GM12878 (cell line): ENCODE data around the genes SLC1A5 and ZNF541.

- RAMPAGE, long total RNA = no peak
- RRBS, 2 experiments = no CpG with 5 or more reads among the region's 12 CpGs
CAGE:
- cytosol, long polyA minus RNA = no peak
- cytosol, long polyA plus RNA = no peak
- long polyA plus RNA = no peak
- nucleolus, long total RNA = no peak
- nucleus, long polyA plus RNA = no peak
- nucleus, long total RNA = no peak
Observed at GRCh38 chr19:46425953-46426547, 2.7 kb downstream of the PNMA8C start.

- RAMPAGE, long total RNA = no peak
- RRBS, 2 experiments = no CpG with 5 or more reads among the region's 31 CpGs
CAGE:
- cytosol, long polyA minus RNA = no peak
- cytosol, long polyA plus RNA = no peak
- long polyA plus RNA = no peak
- nucleolus, long total RNA = no peak
- nucleus, long polyA plus RNA = no peak
- nucleus, long total RNA = no peak
Observed at GRCh38 chr19:46426548-46427155, 2.1 kb downstream of the PNMA8C start.

GRCh38 chr19:46603262-46603928 is 2.3 kb downstream of the CALM3 start:
- RAMPAGE, long total RNA = no peak
- RRBS, 2 experiments = no CpG with 5 or more reads among the region's 8 CpGs
CAGE:
- cytosol, long polyA minus RNA = no peak
- cytosol, long polyA plus RNA = no peak
- long polyA plus RNA = no peak
- nucleolus, long total RNA = no peak
- nucleus, long polyA plus RNA = no peak
- nucleus, long total RNA = no peak

DNA sequence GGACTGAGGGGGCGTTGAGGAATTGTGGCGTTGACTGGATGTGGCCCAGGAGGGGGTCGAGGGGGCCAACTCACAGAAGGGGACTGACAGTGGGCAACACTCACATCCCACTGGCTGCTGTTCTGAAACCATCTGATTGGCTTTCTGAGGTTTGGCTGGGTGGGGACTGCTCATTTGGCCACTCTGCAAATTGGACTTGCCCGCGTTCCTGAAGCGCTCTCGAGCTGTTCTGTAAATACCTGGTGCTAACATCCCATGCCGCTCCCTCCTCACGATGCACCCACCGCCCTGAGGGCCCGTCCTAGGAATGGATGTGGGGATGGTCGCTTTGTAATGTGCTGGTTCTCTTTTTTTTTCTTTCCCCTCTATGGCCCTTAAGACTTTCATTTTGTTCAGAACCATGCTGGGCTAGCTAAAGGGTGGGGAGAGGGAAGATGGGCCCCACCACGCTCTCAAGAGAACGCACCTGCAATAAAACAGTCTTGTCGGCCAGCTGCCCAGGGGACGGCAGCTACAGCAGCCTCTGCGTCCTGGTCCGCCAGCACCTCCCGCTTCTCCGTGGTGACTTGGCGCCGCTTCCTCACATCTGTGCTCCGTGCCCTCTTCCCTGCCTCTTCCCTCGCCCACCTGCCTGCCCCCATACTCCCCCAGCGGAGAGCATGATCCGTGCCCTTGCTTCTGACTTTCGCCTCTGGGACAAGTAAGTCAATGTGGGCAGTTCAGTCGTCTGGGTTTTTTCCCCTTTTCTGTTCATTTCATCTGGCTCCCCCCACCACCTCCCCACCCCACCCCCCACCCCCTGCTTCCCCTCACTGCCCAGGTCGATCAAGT is 8.8 kb downstream of the CALM3 start:
- RAMPAGE, long total RNA = no peak
- RRBS, 2 experiments = no CpG with 5 or more reads among the region's 29 CpGs
CAGE:
- cytosol, long polyA minus RNA = no peak
- cytosol, long polyA plus RNA = no peak
- long polyA plus RNA = no peak
- nucleolus, long total RNA = no peak
- nucleus, long polyA plus RNA = no peak
- nucleus, long total RNA = no peak

GRCh38 chr19:46660175-46660497 is 846 bp downstream of the DACT3 start:
- RAMPAGE, long total RNA = no peak
- RRBS, 2 experiments = no CpG with 5 or more reads among the region's 6 CpGs
CAGE:
- cytosol, long polyA minus RNA = no peak
- cytosol, long polyA plus RNA = no peak
- long polyA plus RNA = no peak
- nucleolus, long total RNA = no peak
- nucleus, long polyA plus RNA = no peak
- nucleus, long total RNA = no peak

DNA sequence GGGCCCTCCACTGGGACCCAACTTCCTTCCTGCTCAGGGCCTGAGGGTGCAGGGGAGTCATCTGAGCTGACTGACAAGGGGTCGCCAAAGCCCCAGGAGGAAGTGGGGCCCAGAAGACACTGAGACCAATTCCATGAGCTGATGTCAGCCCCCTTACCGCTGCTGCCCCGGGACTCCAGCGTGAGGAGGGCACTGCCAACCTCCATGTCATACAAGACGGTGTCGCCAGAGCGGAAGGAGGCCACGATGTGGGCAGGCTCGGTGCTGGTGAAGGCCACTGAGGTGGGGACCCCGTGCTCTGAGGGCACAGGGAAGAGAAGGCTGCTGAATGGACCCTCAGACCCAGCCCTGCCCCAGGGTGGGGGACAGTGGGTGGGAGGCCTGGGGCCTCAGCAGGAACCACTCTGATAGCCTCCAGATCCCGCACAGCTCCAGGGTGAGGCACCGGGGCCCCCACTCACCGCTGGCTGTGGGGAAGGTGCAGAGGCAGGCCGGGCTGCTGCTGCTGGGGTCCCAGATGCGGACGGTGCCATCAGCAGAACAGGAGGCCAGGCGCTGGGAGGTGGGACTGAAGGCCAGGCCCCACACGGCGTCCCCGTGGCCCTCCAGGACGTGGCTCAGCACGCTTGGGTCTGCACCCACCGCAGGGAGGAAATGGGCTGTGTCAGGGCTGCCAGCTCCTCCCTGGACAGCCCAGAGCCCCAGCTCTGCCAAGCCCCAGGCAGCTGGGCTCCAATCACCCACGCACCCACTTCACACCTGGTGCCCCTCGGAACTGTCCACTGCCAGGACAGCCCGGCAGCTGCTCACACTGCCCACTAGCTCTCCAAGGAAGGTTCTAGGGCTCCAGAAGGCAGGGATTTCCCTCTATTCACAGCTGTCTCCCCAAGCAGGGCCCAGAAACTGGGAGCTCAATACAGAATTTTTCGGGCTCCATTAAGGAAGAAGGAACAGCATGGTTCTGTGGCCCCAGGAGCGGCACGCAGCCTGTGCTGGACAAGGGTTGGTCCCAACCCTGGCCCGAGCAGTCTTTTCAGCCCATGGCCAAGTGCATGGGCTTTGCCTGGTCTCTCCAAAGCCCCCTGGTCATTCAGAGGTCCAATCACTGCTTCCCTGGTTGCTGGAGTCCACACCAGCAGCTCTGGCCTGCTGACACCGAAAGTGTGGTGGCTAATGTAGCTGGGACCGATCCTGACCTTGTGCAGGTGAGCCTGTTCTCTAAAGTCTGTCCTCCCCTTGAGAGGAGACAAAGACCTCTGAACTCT is 6.2 kb upstream of the PRKD2 start:
- RAMPAGE, long total RNA = no peak
- RRBS, 2 experiments = 47 to 72% methylated on average over 3 of the region's 32 CpGs
CAGE:
- cytosol, long polyA minus RNA = no peak
- cytosol, long polyA plus RNA = no peak
- long polyA plus RNA = no peak
- nucleolus, long total RNA = no peak
- nucleus, long polyA plus RNA = no peak
- nucleus, long total RNA = no peak

DNA sequence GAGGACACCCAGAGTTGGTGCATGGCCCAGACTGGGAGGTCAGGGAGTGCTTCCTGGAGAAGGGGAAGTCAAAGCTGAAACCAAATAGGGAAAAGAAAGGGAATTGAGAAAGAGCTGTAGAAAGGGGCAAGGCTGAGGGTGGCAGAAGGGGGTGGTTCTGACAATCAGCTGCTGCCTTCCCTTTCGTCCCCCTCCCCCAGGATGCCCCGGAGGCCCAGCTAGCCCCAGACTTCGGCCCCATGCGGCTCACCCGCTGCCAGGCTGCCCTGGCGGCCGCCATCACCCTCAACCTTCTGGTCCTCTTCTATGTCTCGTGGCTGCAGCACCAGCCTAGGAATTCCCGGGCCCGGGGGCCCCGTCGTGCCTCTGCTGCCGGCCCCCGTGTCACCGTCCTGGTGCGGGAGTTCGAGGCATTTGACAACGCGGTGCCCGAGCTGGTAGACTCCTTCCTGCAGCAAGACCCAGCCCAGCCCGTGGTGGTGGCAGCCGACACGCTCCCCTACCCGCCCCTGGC is 9.0 kb upstream of the STRN4 start:
- RAMPAGE, long total RNA = no peak
- RRBS, 2 experiments = no CpG with 5 or more reads among the region's 24 CpGs
CAGE:
- cytosol, long polyA minus RNA = no peak
- cytosol, long polyA plus RNA = no peak
- long polyA plus RNA = no peak
- nucleolus, long total RNA = no peak
- nucleus, long polyA plus RNA = no peak
- nucleus, long total RNA = no peak

DNA sequence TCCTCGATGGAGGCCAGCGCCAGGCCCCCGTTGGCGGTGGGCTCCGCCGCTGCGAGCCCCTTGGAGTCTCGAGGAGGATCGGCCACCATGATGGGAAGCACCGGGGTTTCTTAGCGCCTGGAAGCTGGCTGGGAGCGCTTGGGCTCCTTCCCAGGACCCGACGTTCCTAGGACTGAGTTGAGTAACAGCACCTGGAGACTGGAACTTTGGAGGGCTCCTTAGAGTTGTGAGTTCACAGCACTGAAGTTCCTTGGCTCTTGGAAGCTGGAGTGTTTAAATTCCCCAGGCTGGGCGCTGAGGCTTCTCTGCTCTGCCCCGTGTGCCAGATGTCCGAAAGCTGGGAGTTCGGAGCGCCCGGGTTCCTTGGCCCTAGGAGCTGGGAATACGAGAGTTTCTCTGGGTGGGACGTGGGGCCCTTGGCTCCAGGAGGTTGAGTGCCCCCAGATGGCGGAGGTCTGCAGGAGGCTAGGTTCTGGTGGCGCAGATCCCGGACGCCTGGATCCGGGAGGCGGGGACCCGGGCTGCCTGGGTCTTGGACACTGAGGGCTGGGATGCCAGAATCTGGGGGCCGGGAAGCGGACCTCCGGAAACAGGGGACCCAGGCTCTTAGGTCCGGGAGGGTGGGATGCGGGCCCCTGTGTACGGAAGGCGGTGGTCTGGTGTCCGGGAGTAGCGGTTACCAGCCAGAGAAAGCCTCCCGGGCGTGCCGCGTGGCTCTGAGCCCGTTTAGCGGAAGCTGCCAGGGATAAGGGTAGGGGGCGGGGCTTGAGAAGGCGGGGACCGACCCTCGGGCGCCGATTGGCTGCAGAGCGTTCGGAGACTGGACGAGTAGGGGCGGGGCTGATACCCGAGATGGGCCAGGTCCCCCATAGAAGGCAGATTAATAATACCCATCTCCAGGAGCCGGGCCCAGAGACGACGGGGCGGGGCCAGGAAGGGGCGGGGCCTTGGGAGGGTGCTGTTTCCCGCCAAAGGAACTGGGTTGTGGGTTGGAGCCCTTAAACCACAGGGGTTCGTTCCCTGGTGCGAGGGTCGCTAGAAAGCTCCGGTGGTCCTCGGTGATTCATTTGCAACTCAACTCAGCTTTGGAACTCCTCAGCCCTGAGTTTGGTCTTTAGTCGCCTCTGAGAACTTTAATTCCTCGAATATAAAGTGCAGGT is at the start of gene SLC1A5:
TSS of gene SLC1A5 (minus strand) at position 718 of the 1,160 bp plus-strand sequence.
- RAMPAGE, long total RNA = start-site peak on the minus strand centred at position 723 of the sequence, 12 bp wide, 1,111 and 1,001 reads in 2 replicates
- RRBS, 2 experiments = 2% methylated on average over 7 of the region's 68 CpGs
CAGE:
- cytosol, long polyA minus RNA = start-site peak on the minus strand centred at position 714 of the sequence, 11 bp wide, 76 reads
- cytosol, long polyA plus RNA = no peak
- long polyA plus RNA = no peak
- nucleolus, long total RNA = no peak
- nucleus, long polyA plus RNA = no peak
- nucleus, long total RNA = no peak

- RAMPAGE, long total RNA = no peak
- RRBS, 2 experiments = no CpG with 5 or more reads among the region's 1 CpG
CAGE:
- cytosol, long polyA minus RNA = no peak
- cytosol, long polyA plus RNA = no peak
- long polyA plus RNA = no peak
- nucleolus, long total RNA = no peak
- nucleus, long polyA plus RNA = no peak
- nucleus, long total RNA = no peak
Observed at GRCh38 chr19:46916511-46916802, 55.7 kb downstream of the ARHGAP35 start.

- RAMPAGE, long total RNA = no peak
- RRBS, 2 experiments = no CpG with 5 or more reads among the region's 7 CpGs
CAGE:
- cytosol, long polyA minus RNA = no peak
- cytosol, long polyA plus RNA = no peak
- long polyA plus RNA = no peak
- nucleolus, long total RNA = no peak
- nucleus, long polyA plus RNA = no peak
- nucleus, long total RNA = no peak
Observed at GRCh38 chr19:47158810-47159474, 28.3 kb downstream of the SAE1 start.

GRCh38 chr19:47229814-47230943 is 820 bp downstream of the BBC3 start:
- RAMPAGE, long total RNA = no peak
- RRBS, 2 experiments = under 1 to 2% methylated on average over 3 to 13 of the region's 92 CpGs
CAGE:
- cytosol, long polyA minus RNA = no peak
- cytosol, long polyA plus RNA = no peak
- long polyA plus RNA = no peak
- nucleolus, long total RNA = start-site peak on the minus strand at chr19:47230034-47230123, 12 reads; start-site peak on the minus strand at chr19:47230295-47230367, 18 reads
- nucleus, long polyA plus RNA = no peak
- nucleus, long total RNA = no peak

DNA sequence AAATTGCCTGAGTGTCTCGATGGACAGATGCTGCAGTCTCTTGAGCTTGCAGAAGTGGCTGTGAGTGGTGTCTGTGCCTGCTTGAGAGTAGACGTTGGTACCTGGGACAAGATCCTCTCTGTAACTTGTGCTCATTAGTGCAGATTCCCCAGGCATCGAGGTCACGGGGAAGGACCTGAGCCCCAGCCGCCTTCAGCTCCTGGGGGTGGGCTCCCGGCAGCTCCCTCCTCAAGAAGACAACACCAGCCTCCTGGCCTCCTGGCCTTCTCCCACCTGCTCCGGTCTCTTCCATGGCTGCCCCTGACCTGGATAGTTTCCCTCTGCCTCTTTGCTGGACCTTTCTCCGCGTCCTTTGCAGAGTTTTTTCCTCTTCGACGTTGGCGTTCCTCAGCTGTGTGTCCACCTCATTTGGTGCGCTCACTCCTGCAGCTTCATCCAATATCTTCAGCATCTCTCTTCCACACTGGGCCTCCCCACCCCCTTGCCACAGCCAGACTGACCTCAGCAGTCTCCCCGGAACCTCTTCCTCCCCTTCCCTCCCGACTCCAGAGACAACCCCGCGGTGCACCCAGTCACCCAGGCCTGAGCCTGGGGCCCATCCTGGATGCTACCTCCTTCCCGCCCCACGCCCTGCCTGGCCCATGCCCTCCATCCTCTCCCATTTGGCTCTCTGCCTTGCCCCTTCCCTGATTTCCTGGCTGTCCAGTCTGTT is 8.3 kb upstream of the C5AR2 start:
- RAMPAGE, long total RNA = no peak
- RRBS, 2 experiments = 87 to 89% methylated on average over 2 of the region's 19 CpGs
CAGE:
- cytosol, long polyA minus RNA = no peak
- cytosol, long polyA plus RNA = no peak
- long polyA plus RNA = no peak
- nucleolus, long total RNA = no peak
- nucleus, long polyA plus RNA = no peak
- nucleus, long total RNA = no peak

- RAMPAGE, long total RNA = no peak
- RRBS, 2 experiments = no CpG with 5 or more reads among the region's 27 CpGs
CAGE:
- cytosol, long polyA minus RNA = no peak
- cytosol, long polyA plus RNA = no peak
- long polyA plus RNA = no peak
- nucleolus, long total RNA = no peak
- nucleus, long polyA plus RNA = no peak
- nucleus, long total RNA = no peak
Observed at GRCh38 chr19:47375739-47376568, 26.8 kb downstream of the DHX34 start.

DNA sequence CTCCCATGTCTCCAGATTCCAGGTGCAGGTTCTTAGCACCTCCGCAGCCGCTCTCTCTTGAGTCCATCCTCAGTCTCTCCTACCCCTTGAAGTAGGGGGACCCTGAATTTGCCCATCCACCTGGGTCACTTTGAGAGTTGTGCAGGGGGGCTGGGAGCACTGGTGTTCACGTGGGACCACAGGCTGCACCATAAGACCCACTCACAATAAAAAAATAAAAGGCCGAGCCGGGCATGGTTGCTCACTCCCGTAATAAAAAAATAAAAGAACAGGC is 33.2 kb downstream of the DHX34 start:
- RAMPAGE, long total RNA = no peak
- RRBS, 2 experiments = 100% methylated on average over 2 of the region's 6 CpGs; no CpG with 5 or more reads in 1 of the 2 experiments
CAGE:
- cytosol, long polyA minus RNA = no peak
- cytosol, long polyA plus RNA = no peak
- long polyA plus RNA = no peak
- nucleolus, long total RNA = no peak
- nucleus, long polyA plus RNA = no peak
- nucleus, long total RNA = no peak

- RAMPAGE, long total RNA = no peak
- RRBS, 2 experiments = 0 to 20% methylated on average over 1 of the region's 9 CpGs
CAGE:
- cytosol, long polyA minus RNA = no peak
- cytosol, long polyA plus RNA = no peak
- long polyA plus RNA = no peak
- nucleolus, long total RNA = no peak
- nucleus, long polyA plus RNA = no peak
- nucleus, long total RNA = no peak
Observed at GRCh38 chr19:47420157-47420718, 911 bp upstream of the MEIS3 start.

- RAMPAGE, long total RNA = no peak
- RRBS, 2 experiments = 47 to 66% methylated on average over 5 to 6 of the region's 26 CpGs
CAGE:
- cytosol, long polyA minus RNA = no peak
- cytosol, long polyA plus RNA = no peak
- long polyA plus RNA = no peak
- nucleolus, long total RNA = no peak
- nucleus, long polyA plus RNA = no peak
- nucleus, long total RNA = no peak
Observed at GRCh38 chr19:47487052-47488235, 3.4 kb upstream of the KPTN start.

GRCh38 chr19:47509313-47509896 is 5.5 kb downstream of the NAPA start:
- RAMPAGE, long total RNA = no peak
- RRBS, 2 experiments = no CpG with 5 or more reads among the region's 20 CpGs
CAGE:
- cytosol, long polyA minus RNA = no peak
- cytosol, long polyA plus RNA = no peak
- long polyA plus RNA = no peak
- nucleolus, long total RNA = no peak
- nucleus, long polyA plus RNA = no peak
- nucleus, long total RNA = no peak

DNA sequence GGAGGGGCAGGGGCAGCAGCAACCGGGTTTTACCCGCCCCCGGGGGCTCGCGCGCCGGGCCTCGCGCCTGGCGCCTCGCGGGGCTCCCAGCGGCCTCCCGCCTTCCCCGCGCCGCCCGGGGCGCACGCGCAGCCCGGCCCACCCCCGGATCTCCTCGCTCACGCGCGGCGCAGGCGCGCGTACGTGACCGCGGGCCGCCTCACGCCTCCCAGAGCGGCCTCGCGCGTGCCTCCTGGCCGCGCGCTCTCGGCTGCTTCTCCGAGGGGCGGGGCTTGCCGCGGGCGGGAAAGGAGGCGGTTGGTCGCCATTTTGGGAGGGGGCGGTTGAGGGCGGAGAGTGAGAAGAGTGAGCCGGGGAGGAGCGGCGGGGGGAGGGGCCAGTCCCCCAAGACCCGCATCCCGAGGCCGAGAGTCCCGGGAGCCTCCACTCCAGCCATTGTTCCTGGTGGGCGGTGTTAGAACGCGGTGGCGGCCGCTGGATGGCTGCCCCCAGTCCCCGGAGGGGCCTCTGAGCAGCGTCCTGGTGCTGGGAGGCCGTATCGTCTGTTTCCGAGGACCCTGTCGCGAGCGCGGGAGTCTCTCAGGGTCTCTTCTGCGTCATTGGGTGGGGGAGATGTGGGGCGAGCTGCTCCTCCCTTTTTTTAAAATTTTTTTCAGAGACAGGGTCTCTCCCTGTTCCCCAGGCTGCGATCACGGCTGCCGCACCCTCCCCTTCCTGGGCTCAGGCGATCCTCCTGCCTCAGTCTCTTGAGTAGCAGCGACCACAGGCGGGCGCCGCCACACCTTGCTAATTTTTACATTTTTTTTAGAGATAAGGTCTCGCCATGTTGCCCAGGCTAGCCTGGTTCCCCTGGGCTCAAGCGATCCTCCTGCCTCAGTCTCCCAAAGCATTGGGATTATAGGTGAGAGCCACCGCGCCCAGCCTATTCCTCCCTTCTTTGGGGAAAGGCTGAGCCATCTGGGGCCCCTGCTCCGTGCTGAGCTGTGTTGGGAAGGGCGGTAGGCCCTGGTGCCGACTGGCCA is at the start of gene ZNF541:
TSS of gene ZNF541 (minus strand) at position 99 of the 1,022 bp plus-strand sequence.
- RAMPAGE, long total RNA = no peak
- RRBS, 2 experiments = 29 to 57% methylated on average over 23 of the region's 91 CpGs
CAGE:
- cytosol, long polyA minus RNA = no peak
- cytosol, long polyA plus RNA = no peak
- long polyA plus RNA = no peak
- nucleolus, long total RNA = no peak
- nucleus, long polyA plus RNA = no peak
- nucleus, long total RNA = no peak

DNA sequence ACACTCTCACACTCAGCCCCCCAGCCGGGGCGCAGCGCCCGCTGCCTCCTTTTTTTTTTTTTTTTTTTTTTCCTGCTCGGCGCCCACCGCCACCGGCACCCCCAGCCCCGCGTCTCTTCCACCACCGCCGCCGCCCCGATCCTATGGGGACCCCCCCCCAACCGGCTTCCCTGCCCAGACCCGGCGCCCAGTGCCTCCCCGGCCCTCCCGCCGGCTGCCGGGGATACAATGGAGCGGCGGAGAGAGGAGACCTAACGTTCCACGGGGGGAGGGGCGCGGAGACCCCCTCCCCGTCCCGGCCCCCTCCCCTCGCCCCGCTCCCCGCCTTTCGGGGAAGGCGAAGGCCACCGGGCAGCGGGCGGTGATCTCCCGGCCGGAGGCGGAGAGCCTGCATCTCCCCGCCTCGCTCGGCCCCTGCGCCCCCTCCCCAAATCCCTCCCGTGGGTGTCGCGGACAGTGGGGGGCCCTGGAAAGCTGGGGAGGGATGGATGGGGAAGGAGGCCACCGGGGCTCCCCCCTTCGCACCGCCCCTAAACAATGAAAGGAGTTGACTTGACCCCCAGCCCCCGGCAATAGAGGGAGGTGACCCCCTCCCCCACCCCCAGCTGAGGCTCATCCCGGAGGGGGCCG is 509 bp downstream of the BICRA start:
- RAMPAGE, long total RNA = no peak
- RRBS, 2 experiments = 1 to 2% methylated on average over 34 of the region's 53 CpGs
CAGE:
- cytosol, long polyA minus RNA = no peak
- cytosol, long polyA plus RNA = no peak
- long polyA plus RNA = no peak
- nucleolus, long total RNA = no peak
- nucleus, long polyA plus RNA = no peak
- nucleus, long total RNA = no peak